NALM6 (cell line): ENCODE results near the gene ZBTB7A.

DNA sequence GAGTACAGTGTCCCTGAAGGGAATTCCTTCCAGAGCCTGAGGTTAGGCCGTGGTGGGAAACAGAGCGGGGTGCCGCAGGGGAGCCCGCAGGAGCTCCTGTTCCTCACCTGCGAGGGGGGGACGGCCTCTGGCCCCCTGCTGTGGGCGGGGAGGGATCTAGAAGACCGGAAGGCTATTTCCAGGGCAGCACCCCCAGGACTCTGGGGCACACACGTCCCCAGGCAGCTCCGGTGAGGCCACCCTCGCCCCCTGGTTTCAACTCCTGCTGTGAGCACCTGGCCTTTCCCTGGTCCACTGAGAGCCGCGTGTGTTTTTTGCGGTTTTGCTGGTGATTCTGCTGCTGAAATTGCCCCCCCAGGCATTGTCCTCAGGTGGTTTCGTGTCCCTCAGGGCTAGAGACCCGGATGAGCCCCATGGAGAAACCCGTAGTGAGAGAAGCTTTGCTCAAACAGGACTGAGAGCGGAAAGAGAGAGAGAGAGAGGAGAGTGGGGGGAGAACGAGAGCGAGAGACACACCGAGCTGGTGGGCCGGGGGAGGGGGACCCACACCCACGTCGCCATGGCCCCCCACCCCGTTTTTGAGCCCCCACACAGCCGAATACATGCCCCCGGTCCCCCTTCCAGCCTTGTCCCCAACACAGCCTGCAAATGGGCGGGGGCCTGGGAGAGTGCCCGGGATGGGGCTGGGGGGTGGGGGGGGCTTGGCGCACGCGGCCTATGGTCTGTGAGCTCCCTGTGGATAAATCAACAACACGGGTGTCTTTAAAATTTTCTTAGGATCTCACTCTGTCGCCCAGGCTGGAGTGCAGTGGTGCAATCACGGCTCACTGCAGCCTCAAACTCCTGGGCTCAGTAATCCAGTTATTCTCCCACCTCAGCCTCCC lies 11.8 kb downstream of the PIP5K1C start:
- PRO-cap, result no peak

- PRO-cap, result no peak
Observed at GRCh38 chr19:3783728-3784158, 2.4 kb downstream of the MATK start.

GRCh38 chr19:3953948-3954706 lies 16.8 kb downstream of the DAPK3 start:
- PRO-cap, result no peak

DNA sequence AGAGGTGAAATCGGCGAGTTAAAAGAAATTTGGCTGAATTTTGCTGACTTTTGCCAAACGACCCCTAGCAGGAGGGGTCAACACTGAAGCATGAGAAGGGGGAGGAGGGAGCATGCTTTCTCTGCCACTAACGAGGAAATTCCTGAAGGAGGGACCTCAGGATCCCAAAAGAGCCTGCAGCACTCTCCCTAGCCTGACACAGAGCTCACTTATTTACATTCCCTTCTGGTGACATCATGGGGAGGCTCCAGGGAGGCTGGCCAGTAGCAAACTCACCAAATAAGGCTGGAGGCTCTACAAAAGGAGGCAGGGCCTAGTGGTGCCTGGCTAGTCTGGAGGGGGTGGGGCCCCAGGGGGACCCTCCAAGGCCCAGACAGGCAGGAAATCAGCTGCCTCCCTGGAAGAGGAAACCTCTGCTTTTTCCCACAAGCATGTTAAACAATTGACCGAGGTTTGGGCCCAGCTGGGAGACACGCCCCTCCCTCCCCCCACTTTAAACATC lies 2.3 kb downstream of the DAPK3 start:
- PRO-cap, result no peak

GRCh38 chr19:3970246-3970988 lies 482 bp downstream of the DAPK3 start:
- PRO-cap, result no peak

DNA sequence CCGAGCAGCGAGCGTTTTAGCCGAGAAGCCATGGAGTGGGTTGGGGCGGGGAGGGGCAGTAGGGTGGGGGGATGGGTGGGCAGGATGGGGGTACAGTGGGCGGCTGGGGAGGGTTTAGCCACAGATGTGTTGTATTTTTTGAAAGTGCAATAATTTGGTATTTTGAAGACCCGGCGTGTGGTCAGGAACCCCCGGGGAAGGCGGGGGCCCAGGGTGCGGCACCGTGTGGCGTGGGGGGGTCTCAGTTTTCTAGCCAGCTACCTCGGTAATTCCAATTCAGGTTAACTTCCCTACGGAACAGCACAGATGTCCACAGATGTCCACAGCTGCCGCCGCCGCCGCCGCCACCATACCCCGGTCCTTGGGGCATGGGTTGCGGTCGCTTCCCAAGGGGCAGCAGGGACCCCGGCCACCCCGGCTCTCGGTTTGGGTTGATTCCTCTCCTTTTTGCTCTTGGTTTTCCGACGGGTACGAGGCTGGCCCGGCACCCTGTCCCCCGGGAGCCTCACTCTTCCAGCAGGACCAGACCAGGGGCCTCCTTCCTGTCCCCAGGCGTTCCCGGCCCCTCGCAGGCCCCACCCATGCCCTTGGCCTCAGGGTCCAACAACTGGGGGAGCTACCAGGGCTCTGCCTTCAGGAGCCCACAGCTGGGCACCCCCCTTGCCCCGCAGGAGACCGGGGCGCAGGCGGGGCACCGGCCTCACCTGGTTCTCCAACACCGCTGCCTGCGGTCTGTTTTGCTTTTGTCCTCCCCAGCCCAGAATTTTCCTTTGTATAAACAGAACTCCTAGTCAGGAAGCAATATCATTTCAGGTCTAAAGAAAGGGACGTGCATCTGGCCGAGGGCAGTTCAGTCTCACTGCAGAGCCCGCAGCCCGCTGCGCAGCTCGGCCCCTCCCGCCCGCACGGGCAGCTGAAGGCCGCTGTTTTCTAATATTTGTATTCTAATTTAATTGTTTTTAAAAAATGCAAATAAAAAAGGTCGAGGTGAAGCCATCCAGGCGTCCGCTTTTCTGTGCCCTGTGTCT lies 28.0 kb downstream of the ZBTB7A start:
- PRO-cap, result no peak

- PRO-cap, result no peak
Observed at GRCh38 chr19:4042296-4043153, 24.2 kb downstream of the ZBTB7A start.

GRCh38 chr19:4064065-4064733 lies 2.5 kb downstream of the ZBTB7A start:
- PRO-cap, result no peak

GRCh38 chr19:4066560-4067210 lies at the start of gene ZBTB7A:
Gene ZBTB7A, minus strand, starts transcription at chr19:4066899.
- PRO-cap, result bidirectional peak, plus-strand start at chr19:4066880, minus-strand start at chr19:4066899; bidirectional peak, plus-strand start at chr19:4067334, minus-strand start at chr19:4067047

GRCh38 chr19:4068372-4068766 lies 1.7 kb upstream of the ZBTB7A start:
- PRO-cap, result no peak

DNA sequence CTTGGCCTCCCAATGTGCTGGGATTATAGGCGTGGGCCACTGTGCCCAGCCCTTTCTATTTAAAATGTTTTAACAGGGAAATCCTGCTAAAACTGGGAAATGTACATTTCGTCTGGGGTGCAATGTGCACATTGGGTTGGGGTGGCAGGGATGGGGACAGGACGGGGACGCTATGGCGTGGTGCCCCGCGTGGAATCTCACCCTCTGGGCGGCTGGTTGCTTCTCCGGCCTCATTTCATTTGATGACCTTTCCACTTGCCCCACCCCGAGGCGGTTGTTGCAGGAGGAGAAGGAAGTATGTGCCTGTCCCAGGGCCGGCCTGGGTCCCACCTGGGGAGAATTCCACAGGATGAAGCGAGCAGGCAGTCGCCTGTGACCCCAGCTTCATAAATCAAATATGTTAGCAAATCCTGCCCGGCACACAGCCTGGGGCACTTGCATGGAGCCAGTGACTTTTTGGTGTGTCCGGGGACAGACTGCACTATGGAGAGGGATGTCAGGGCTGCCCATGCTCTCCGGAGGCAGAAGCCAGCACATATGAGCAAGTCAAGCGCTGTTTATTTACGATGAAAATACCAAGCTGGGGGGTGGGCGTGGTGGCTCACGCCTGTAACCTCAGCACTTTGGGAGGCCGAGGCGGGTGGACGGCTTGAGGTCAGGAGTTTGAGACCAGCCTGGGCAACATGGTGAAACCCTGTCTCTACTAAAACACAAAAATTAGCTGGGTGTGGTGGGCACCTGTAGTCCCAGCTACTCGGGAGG lies 19.7 kb upstream of the ZBTB7A start:
- PRO-cap, result no peak

GRCh38 chr19:4156755-4157794 lies 3.6 kb downstream of the CREB3L3 start:
- PRO-cap, result no peak

- PRO-cap, result no peak
Observed at GRCh38 chr19:4170949-4171797, 11.2 kb downstream of the SIRT6 start.

- PRO-cap, result unidirectional peak, minus-strand start at chr19:4328258; bidirectional peak, plus-strand start at chr19:4328684, minus-strand start at chr19:4328380
Observed at GRCh38 chr19:4328095-4329145, 10.2 kb downstream of the STAP2 start.

- PRO-cap, result no peak
Observed at GRCh38 chr19:4338996-4339395, 369 bp upstream of the STAP2 start.

GRCh38 chr19:4387209-4388020 lies 12.9 kb downstream of the SH3GL1 start:
- PRO-cap, result no peak

GRCh38 chr19:4389391-4389982 lies 10.9 kb downstream of the SH3GL1 start:
- PRO-cap, result no peak

- PRO-cap, result no peak
Observed at GRCh38 chr19:4396547-4397171, 3.7 kb downstream of the SH3GL1 start.

- PRO-cap, result no peak
Observed at GRCh38 chr19:4399531-4400182, 690 bp downstream of the SH3GL1 start.

DNA sequence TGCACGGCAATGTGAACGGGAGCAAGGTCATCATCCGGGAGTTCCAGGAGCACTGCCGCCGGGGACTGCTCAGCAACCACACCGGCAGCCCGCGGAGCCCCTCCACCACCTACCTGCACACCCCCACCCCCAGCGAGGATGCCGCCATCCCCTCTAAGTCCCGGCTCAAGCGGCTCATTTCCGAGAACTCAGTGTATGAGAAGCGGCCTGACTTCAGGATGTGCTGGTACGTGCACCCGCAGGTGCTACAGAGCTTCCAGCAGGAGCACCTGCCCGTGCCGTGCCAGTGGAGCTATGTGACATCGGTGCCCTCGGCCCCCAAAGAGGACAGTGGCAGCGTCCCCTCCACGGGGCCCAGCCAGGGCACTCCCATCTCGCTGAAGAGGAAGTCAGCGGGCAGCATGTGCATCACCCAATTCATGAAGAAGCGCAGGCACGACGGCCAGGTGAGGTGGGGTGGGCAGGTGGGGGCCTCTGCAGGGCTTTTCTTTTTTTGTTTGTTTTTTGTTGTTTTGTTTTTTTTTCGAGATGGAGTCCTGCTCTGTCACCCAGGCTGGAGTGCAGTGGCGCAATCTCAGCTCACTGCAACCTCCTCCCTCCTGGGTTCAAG lies 24.4 kb downstream of the UBXN6 start:
- PRO-cap, result no peak